Calu3 (cell line): ENCODE results near the gene MEF2A.

GRCh38 chr15:96896952-96897410 lies 566.5 kb downstream of the NR2F2 start:
- PRO-cap = no peak

- PRO-cap = no peak
Measured at GRCh38 chr15:97963638-97964102, 3.2 kb downstream of the ARRDC4 start.

DNA sequence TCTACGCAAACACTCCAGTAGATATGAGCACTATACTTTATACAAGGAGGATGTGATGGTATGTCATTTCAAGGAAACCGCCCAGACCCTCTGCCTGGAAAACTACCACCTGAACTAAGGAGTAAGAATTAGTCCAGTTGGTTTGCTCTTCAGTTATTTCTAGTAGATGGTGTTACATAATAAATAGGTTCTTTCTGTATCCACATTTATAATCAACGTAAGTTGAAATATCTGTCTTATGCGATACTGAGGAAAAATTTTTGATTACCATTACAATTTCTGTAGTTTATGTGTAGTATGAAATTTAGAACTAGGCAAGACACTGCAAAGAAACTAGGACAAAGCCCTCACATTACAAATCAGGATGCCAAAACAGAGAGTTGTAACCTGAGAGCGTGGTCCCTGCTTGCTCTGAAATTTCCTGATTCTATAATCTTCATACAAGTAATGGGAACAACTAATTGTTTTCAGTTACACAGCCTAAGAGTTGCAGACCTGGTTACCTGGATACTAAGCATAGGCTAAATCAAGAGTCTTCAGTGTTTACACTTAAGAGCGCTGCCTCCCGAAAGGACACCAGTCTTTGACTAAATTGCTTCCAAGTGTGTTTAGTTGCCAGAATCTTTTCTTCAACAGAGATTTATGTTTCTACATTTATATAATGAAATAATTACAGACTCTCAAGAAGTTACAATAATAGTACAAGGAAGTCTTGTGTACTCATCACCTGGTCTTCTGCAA lies 13.9 kb downstream of the ARRDC4 start:
- PRO-cap = no peak

DNA sequence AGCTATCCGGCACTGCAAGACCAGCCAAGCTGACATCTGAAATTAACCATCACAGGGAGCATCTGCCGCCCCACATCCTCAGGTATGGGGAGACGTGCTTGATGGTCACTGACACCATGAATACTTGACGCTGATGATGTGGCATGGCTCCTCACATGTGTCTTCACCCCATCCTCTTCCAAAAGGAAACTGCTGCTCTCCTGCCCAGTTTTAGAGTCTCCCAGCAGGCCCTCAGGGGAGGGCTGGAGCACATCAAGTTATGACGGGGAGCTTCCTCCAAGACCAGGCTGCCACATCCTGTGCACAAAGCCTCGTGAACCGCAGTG lies 199.5 kb downstream of the ARRDC4 start:
- PRO-cap = no peak

GRCh38 chr15:98647994-98648434 lies 325 bp upstream of the IGF1R start:
- PRO-cap = bidirectional peak, plus-strand start at chr15:98648624, minus-strand start at chr15:98648095

- PRO-cap = unidirectional peak, plus-strand start at chr15:98650146
Measured at GRCh38 chr15:98649998-98650229, 1.6 kb downstream of the IGF1R start.

DNA sequence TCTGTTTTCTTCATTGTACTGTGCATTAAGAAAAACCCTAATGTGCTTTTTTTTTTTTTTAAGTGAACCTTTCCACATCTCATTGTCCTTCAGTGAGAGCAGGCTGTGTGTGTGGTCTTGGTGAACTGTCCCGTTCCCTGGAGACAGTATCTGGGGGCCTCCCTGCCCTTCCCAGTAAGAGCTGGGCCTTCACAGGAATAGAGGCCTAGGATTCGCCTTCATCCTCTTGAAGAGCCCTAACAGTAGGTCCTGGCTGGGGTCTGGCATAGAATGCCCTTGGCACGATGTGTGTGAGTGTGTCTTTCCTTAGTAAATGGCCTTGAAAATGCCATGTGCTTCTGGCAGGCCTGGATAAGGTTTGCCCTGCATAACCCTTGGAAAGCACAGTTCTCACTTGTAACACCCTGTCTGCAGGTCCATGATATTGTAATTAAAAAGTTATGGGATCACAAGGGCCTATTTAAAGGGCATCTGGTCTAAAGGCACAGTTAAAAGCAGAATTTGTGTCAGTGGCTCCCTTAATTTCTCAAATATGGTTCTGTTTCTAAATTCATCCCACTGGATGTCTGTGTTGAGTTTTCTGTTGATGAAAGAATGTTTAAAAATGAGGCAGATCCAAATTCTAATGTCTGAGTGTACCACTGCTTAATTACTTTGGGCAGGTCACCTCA lies 81.3 kb downstream of the IGF1R start:
- PRO-cap = no peak

DNA sequence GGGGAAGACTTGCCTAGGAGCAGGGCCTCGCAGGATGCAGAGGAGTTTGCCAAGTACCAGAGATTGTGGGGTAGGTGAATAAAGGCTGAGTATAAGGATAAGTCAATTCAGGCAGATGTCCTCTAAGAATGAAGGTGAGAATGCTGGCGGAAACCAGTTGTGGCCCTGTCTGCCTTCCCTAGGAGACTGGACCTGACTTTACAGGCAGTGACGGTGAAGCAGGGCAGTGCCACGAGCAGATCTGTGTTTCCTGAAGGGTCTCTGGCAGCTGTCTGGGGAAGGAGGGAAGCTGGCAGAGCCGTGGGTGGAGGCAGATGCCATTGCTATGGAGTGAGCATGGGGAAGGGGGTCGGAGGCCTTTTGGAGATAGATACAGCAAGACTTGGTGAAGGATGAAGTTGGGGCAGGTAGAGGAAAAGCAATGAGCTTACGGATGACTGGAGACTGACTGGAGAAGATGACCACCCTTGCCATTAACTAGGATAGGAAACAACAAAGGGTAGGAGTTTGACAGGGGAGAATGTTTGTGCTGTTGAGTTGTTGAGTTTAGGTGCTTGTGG lies 84.0 kb downstream of the IGF1R start:
- PRO-cap = no peak

DNA sequence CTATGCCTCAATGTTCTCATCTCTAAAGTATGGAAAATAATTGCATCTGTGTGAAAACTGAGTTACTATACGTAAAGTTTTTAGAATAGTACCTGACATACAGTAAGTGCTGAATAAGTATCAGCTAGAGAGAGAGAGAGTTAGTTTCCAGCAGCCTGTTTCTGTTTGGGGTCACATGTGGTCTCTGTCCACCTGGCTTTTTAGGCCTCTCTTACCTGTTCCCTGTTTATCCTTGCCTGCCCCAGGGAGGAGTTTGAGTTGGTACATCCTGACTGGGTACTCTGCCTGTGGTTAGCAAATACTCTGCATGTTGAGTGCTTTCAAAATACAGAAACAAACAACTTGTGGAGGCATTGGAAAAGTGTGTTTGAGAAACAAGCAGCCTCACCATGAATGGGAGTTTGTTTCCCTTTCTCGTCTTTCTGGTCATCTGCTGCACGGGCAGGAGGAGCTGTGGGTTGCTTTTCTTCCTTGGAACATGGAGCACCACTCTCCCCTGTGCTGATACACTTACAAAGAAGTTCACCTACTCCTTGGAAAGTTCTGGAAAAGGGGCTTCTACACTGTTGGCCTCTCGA lies 166.2 kb downstream of the PGPEP1L start:
- PRO-cap = no peak

GRCh38 chr15:98901392-98902111 lies 106.0 kb downstream of the PGPEP1L start:
- PRO-cap = no peak

DNA sequence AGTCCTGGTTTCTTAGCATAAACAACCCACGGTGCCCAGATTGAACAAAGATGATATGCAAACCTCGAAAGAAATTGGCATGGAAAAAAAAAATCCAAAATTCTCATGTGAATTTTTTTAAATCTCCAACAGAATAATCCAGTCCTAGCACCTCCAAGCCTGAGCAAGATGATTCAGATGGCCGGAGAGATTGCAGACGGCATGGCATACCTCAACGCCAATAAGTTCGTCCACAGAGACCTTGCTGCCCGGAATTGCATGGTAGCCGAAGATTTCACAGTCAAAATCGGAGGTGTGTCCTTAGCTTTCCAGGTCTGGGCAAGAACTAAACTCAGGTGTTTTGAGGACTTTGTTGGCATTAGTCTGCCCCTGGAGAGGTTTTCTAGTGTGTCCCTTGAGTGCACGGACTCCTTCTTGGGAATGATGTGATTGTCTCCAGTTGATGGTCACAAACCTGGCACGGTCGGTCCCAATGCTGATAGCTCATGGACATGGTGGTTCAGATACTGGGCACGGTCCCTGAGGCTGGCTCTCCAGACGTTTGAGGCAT lies 68.4 kb downstream of the PGPEP1L start:
- PRO-cap = no peak

- PRO-cap = no peak
Measured at GRCh38 chr15:98980096-98980661, 27.4 kb downstream of the PGPEP1L start.

DNA sequence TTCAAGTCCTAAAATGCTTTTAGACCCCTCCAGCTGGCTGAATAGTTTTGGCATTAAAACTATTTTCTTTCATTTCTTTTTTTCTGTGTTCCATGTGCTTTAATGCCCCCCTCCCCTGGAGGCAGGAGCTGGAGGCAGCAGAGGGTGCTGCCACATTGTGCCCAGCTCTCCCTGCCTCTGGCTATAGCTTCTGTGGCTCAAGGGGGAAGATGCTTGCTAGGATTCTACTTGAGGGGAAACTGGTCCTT lies 3.9 kb downstream of the SYNM start:
- PRO-cap = no peak

GRCh38 chr15:99138685-99139033 lies 33.8 kb downstream of the SYNM start:
- PRO-cap = no peak

GRCh38 chr15:99307595-99308239 lies 56.4 kb downstream of the LRRC28 start:
- PRO-cap = no peak

- PRO-cap = bidirectional peak, plus-strand start at chr15:99565454, minus-strand start at chr15:99565455; bidirectional peak, plus-strand start at chr15:99565992, minus-strand start at chr15:99565662
Measured at GRCh38 chr15:99565157-99566258, at the start of gene MEF2A. TSS of gene MEF2A (plus strand) at chr15:99565984.

- PRO-cap = no peak
Measured at GRCh38 chr15:99604666-99605238, 39.0 kb downstream of the MEF2A start.

DNA sequence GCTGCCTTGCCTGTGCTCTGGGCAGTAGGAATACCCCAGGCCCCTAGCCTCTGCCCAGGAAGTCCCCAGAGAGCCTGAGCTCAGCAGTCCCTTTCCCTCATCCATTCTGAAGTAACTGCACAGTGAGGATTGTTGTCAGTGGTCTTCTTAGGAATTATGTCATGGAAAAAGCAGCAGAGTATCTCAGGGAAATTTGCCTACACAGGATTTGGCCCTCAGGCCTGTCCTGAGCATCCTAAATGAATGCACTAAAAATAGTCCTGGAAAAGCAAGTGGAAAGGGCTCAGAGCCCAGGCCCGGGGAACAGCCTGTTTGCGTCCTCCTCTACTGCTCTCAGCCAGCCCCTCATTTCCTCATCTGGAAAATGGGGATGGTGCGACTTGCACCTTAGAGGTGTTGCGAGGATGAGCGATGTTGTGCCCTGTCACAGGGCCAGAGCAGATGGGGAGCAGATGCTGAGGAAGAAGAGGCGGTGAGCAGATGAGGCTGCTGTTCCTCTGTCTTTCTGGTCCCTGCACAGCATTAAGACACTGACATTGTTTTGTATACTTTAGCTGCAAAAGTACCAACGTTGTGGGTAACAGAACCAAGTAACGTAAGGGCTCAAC lies 21.6 kb downstream of the LYSMD4 start:
- PRO-cap = no peak

DNA sequence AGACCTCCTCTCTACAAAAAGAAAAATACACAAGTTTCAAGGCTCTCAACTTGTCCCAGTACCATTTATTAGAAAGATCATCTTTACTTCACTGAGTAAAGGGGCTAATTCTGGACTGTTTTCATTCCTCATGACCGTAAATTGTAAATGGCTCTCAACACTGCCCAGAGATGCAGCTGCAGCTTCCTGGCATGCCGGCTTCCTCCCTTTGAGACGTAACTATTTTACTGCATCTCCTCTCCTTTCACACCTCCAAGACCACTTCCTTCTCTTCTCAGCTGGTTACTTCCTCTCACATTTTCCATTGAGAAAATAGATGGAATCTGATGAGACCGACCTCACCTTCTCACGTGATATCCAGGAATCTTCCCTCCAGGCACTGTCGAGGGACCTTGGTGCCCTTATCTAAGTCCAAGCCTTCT lies 12.8 kb downstream of the LYSMD4 start:
- PRO-cap = no peak

DNA sequence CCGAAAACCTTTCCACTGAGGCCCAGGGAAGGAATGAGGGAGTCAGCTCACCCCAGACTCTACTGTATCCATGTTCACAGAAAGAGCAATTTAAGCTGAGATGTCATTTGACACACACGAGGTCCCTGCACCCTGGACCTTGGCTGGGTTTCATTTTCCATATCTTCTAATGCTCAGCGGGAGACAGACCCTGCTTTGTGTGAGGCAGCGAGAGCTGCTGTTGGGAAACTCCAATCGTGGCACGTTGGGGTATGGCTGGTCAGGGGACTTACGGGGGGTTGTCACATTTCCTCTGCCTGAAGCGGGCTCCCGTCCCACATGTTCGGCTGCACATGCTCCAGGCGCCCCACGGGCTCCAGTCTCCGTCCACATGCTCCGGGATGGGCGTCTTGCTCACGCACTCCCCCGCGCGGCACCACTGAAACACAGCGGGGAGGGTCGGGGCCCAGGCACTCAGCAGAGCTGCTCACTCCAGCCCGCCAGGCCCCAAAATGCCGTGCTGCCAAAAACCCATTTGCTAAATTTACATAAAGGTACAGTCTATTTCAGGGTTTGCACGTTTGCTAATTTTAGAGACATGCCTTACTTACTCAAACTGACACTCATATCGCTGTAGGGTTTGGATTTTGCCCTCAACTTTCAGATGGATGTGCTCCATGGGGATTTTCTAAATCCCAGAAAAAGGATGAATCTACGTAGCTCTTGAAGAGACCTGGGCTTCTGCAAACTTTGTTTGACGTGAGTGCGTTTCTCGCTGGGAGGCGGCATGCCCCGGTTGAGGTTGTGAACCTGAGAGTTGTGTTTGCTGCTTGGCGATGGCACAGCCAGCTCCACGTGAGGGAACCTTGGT lies 209.8 kb downstream of the ADAMTS17 start:
- PRO-cap = unidirectional peak, minus-strand start at position 355 of the sequence